Measurements from ENCODE around the genes RIPOR2 and H4C1.

- RAMPAGE, long total RNA: no peak
- RRBS, 2 experiments: no CpG with 5 or more reads among the region's 8 CpGs
CAGE:
- cytosol, long polyA minus RNA: no peak
- cytosol, long polyA plus RNA: no peak
- long polyA plus RNA: no peak
- nucleolus, long total RNA: no peak
- nucleus, long polyA plus RNA: no peak
- nucleus, long total RNA: no peak
Observed at GRCh38 chr6:21596831-21597063, 3.2 kb downstream of the SOX4 start.

DNA sequence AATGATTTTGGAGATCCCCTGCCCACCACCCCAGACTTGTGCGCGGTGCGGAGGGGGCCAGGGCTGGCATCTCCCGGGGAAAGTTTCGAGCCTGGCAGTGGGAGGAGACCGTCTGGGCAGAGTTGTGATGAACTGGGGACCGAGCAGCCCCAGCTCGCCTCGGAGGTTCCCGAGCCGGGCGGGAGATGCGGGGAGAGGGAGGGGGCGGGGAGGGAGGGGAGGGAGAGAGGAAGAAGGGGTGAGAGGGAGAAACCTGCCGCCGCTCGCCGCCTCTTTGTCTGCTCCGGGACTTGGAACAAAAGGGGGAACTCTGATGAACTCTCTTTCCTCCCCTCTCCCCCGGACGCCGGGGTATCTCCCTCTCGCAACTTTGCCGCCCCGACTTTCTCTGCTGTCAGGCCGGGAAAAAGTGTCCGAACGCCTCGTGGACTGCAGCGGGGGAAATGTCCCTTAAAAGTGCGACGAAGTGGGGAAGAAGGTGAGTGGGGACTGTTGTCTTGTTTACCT lies 72.7 kb downstream of the SOX4 start:
- RAMPAGE, long total RNA: no peak
- RRBS, 2 experiments: 2 to 10% methylated on average over 9 to 19 of the region's 32 CpGs
CAGE:
- cytosol, long polyA minus RNA: no peak
- cytosol, long polyA plus RNA: no peak
- long polyA plus RNA: start-site peak on the plus strand centred at position 258 of the sequence, 94 bp wide, 16 and 8 reads in 2 replicates
- nucleolus, long total RNA: no peak
- nucleus, long polyA plus RNA: start-site peak on the plus strand centred at position 295 of the sequence, 174 bp wide, 32 and 36 reads in 2 replicates
- nucleus, long total RNA: no peak

GRCh38 chr6:21769292-21770017 lies 175.9 kb downstream of the SOX4 start:
- RAMPAGE, long total RNA: no peak
- RRBS, 2 experiments: no CpG with 5 or more reads among the region's 4 CpGs
CAGE:
- cytosol, long polyA minus RNA: no peak
- cytosol, long polyA plus RNA: no peak
- long polyA plus RNA: no peak
- nucleolus, long total RNA: no peak
- nucleus, long polyA plus RNA: no peak
- nucleus, long total RNA: no peak

DNA sequence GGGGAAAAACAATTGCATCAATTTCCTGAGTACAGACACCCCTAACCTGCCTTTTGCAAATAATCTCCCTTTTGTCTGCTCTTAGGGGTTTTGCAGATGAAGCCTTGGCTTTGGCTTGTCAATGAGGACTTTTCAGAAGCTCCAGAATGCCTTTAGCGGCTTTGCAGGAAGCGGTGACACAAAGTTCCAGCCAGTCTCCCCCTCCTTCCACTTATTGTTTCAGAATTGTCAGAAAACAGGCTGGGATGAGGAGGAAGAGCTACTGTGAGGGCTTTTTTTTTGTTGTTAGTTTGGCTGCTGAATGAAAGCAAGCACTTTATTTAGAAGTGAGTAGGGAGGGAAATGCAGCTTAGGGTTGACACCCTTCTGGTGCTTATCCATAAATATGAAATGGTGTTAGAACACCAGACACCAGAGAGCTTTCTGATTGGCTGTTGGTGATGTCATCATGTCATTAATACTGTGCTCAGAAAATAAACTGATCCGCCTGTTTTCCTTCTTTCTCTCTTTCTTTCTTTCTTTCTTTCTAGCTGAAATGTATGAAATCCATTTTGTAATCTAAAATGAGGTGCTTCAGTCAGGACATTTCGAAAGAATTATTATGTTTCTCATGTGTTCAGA lies 251.5 kb downstream of the SOX4 start:
- RAMPAGE, long total RNA: no peak
- RRBS, 2 experiments: no CpG with 5 or more reads among the region's 4 CpGs
CAGE:
- cytosol, long polyA minus RNA: no peak
- cytosol, long polyA plus RNA: no peak
- long polyA plus RNA: no peak
- nucleolus, long total RNA: no peak
- nucleus, long polyA plus RNA: no peak
- nucleus, long total RNA: no peak

DNA sequence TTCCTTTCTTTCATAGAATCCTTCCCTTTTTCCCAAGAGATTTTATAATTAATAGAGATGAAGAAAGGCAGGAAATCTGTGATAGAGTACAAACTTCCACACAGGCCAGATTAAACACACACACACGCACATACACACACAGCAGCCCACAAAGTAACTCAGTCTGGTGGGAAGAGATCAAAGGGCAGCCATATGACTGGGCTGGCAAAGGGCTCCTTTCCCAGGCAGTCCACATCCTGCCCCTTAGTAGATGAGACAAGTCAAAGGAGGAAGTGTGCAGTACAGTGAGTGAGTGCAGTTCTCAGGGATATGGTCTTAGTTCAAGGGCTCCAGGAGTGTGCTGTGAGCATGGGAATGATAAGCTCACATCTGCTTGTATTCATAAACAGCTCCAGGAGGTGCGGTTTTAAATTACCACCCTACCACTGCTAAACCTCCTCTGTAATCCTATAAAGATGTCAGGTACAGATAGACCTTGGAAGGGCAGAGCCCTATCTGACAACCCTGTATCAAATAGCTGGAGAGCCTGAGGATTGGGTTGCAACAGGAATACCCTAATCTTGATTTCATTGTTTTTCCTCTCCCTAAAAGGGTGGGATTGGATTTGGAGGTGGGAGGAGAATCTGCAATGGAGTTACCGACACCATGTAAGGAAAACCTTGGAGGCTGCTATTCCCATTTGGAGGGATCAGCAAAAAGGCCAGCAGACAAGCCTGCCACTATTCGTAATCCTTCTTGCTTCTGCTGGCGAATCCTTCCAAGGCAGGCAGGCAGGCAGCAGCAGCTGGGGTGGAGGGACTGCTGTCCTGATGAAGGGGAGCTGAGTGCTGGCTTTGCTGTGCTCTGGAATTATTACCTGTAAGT lies 342.9 kb downstream of the PRL start:
- RAMPAGE, long total RNA: no peak
- RRBS, 2 experiments: no CpG with 5 or more reads among the region's 5 CpGs
CAGE:
- cytosol, long polyA minus RNA: no peak
- cytosol, long polyA plus RNA: no peak
- long polyA plus RNA: no peak
- nucleolus, long total RNA: no peak
- nucleus, long polyA plus RNA: no peak
- nucleus, long total RNA: no peak

GRCh38 chr6:24534338-24535023 lies 39.7 kb downstream of the ALDH5A1 start:
- RAMPAGE, long total RNA: no peak
- RRBS, 2 experiments: no CpG with 5 or more reads among the region's 10 CpGs
CAGE:
- cytosol, long polyA minus RNA: no peak
- cytosol, long polyA plus RNA: no peak
- long polyA plus RNA: no peak
- nucleolus, long total RNA: no peak
- nucleus, long polyA plus RNA: no peak
- nucleus, long total RNA: no peak

- RAMPAGE, long total RNA: no peak
- RRBS, 2 experiments: no CpG with 5 or more reads among the region's 2 CpGs
CAGE:
- cytosol, long polyA minus RNA: no peak
- cytosol, long polyA plus RNA: no peak
- long polyA plus RNA: no peak
- nucleolus, long total RNA: no peak
- nucleus, long polyA plus RNA: no peak
- nucleus, long total RNA: no peak
Observed at GRCh38 chr6:24584421-24584800, 61.6 kb downstream of the KIAA0319 start.

DNA sequence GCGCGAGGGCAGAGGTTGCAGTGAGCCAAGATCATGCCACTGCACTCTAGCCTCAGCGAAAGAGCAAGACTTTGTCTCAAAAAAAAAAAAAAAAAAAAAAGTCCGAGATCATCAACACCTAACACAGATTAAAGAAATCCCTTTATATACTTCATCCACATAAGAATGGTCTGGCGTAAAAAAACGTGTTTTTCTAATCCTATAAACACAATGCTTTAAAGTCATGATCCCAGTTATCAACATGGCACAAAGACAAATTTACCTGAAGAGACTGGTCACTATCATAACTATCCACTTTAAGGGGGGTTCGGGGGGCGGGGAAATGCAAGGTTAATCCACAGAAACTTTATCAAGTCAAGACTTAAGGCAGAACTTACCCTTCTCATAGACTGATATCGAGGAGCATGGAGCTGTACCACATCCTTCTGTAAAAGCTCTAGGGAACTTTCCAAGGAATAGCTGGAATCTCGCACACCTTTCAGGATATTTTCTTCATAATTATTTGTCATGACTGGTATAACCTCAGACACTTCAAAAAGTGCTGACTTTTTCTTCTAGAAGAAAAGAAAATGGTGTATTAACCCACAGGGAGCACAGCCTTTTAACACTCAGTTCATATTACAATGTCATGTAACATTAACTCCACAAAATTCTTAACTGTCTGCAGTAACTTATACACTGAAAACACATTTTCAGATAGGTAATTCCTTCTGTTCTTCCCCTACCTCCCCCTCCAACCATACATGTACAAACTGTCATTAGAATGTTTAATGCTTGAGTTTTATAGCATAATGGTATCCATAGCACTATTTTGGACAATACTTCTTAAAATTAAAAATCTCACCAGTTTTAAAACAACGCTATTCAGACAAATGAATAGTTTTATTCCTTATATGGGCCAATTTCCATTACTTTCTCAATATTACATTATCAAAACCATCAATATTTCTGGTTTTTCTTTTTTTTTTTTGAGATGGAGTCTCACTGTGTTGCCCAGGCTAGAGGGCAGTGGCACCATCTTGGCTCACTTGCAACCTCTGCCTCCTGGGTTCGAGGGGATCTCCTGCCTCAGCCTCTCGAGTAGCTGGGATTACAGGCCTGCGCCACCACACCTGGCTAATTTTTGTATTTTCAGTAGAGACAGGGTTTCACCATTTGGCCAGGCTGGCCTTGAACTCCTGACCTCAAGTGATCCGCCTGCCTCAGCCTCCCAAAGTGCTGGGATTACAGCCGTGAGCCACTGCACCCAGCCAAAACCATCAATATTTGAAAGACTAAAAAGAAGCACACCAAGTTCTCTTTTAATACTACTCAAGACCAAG lies 2.7 kb downstream of the C6orf62 start:
- RAMPAGE, long total RNA: no peak
- RRBS, 2 experiments: no CpG with 5 or more reads among the region's 16 CpGs
CAGE:
- cytosol, long polyA minus RNA: no peak
- cytosol, long polyA plus RNA: no peak
- long polyA plus RNA: no peak
- nucleolus, long total RNA: no peak
- nucleus, long polyA plus RNA: no peak
- nucleus, long total RNA: no peak

GRCh38 chr6:24799143-24799296 lies 303 bp upstream of the ARMH2 start:
- RAMPAGE, long total RNA: no peak
- RRBS, 2 experiments: no CpG with 5 or more reads among the region's 1 CpG
CAGE:
- cytosol, long polyA minus RNA: no peak
- cytosol, long polyA plus RNA: no peak
- long polyA plus RNA: no peak
- nucleolus, long total RNA: no peak
- nucleus, long polyA plus RNA: no peak
- nucleus, long total RNA: no peak

GRCh38 chr6:24825158-24825484 lies 26.4 kb upstream of the ARMH2 start:
- RAMPAGE, long total RNA: no peak
- RRBS, 2 experiments: no CpG with 5 or more reads among the region's 2 CpGs
CAGE:
- cytosol, long polyA minus RNA: no peak
- cytosol, long polyA plus RNA: no peak
- long polyA plus RNA: no peak
- nucleolus, long total RNA: no peak
- nucleus, long polyA plus RNA: no peak
- nucleus, long total RNA: no peak

GRCh38 chr6:24902402-24902987 lies 33.3 kb downstream of the RIPOR2 start:
- RAMPAGE, long total RNA: no peak
- RRBS, 2 experiments: no CpG with 5 or more reads among the region's 9 CpGs
CAGE:
- cytosol, long polyA minus RNA: no peak
- cytosol, long polyA plus RNA: no peak
- long polyA plus RNA: no peak
- nucleolus, long total RNA: no peak
- nucleus, long polyA plus RNA: no peak
- nucleus, long total RNA: no peak

- RAMPAGE, long total RNA: no peak
- RRBS, 2 experiments: 38% methylated on average over 3 of the region's 9 CpGs; no CpG with 5 or more reads in 1 of the 2 experiments
CAGE:
- cytosol, long polyA minus RNA: start-site peak on the minus strand at chr6:24935940-24935946, 21 reads
- cytosol, long polyA plus RNA: no peak
- long polyA plus RNA: no peak
- nucleolus, long total RNA: no peak
- nucleus, long polyA plus RNA: no peak
- nucleus, long total RNA: no peak
Observed at GRCh38 chr6:24935636-24936228, at the start of gene RIPOR2. Gene RIPOR2 (minus strand): TSS chr6:24935960.

- RAMPAGE, long total RNA: start-site peak on the minus strand at chr6:25042122-25042312, 112 and 31 reads in 2 replicates
- RRBS, 2 experiments: no CpG with 5 or more reads among the region's 21 CpGs
CAGE:
- cytosol, long polyA minus RNA: start-site peak on the minus strand at chr6:25042161-25042168, 53 reads
- cytosol, long polyA plus RNA: start-site peak on the minus strand at chr6:25042127-25042193, 59 and 30 reads in 2 replicates
- long polyA plus RNA: start-site peak on the minus strand at chr6:25042119-25042411, 120 and 224 reads in 2 replicates
- nucleolus, long total RNA: no peak
- nucleus, long polyA plus RNA: no peak
- nucleus, long total RNA: no peak
Observed at GRCh38 chr6:25041735-25042507, 106.2 kb upstream of the RIPOR2 start.

GRCh38 chr6:25178341-25178944 lies 100.7 kb upstream of the CARMIL1 start:
- RAMPAGE, long total RNA: no peak
- RRBS, 2 experiments: no CpG with 5 or more reads among the region's 7 CpGs
CAGE:
- cytosol, long polyA minus RNA: no peak
- cytosol, long polyA plus RNA: no peak
- long polyA plus RNA: no peak
- nucleolus, long total RNA: no peak
- nucleus, long polyA plus RNA: no peak
- nucleus, long total RNA: no peak

- RAMPAGE, long total RNA: no peak
- RRBS, 2 experiments: no CpG with 5 or more reads among the region's 2 CpGs
CAGE:
- cytosol, long polyA minus RNA: no peak
- cytosol, long polyA plus RNA: no peak
- long polyA plus RNA: no peak
- nucleolus, long total RNA: no peak
- nucleus, long polyA plus RNA: no peak
- nucleus, long total RNA: no peak
Observed at GRCh38 chr6:25179190-25179570, 100.0 kb upstream of the CARMIL1 start.

GRCh38 chr6:25750898-25751425 lies 3.6 kb upstream of the SLC17A4 start:
- RAMPAGE, long total RNA: no peak
- RRBS, 2 experiments: no CpG with 5 or more reads among the region's 3 CpGs
CAGE:
- cytosol, long polyA minus RNA: no peak
- cytosol, long polyA plus RNA: no peak
- long polyA plus RNA: no peak
- nucleolus, long total RNA: no peak
- nucleus, long polyA plus RNA: no peak
- nucleus, long total RNA: no peak

DNA sequence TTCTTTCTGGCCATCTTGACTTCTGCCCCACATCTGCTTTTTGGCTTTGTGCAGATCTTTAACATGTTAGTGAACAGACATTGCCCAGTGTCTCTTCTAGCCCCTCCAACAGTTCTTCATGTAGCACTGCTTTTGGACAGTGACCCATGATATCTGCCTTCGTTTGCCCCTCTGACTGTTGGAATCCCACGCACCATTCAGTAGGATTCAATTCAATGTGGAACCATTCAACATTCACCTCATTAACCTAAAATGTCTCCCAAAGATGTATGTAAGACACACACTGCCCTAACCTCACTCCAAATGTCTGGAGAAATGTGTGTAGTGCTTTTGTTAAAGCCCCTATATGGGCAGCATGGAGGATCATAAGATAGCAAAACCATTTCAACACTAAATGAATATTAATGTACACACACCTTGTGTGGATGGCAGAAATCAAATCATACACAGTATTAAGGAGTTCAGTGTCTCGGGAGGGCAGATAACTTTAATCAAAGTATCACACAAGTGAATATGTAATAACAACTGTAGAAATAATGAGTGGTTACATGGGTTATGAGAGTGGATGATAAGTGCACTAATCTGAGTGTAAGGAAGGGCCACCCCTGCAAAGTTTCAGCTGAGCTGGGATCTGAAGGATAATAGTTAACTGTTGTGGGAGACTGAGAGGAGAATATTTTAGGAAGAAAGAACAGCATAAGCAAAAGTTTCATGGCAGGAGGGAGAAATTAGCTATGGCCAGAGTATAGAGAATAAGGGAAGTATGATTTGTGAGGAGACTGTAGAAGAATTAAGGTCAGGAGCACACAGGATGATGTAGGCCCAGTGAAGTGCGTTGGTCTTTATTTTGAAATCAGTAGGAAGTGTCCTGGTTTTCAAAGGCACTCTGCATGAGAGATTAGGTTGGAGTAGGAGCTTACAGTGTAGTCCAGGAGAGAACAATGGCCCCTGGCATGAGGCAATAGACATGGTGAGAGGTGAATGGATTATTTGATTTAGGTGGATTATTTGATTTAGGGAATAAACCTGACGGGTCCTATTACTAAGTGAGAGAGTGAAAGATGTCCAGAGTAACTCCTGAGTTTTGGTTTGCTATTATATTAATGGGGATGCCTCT lies 25.6 kb downstream of the SLC17A4 start:
- RAMPAGE, long total RNA: no peak
- RRBS, 2 experiments: no CpG with 5 or more reads among the region's 5 CpGs
CAGE:
- cytosol, long polyA minus RNA: no peak
- cytosol, long polyA plus RNA: no peak
- long polyA plus RNA: no peak
- nucleolus, long total RNA: no peak
- nucleus, long polyA plus RNA: no peak
- nucleus, long total RNA: no peak

DNA sequence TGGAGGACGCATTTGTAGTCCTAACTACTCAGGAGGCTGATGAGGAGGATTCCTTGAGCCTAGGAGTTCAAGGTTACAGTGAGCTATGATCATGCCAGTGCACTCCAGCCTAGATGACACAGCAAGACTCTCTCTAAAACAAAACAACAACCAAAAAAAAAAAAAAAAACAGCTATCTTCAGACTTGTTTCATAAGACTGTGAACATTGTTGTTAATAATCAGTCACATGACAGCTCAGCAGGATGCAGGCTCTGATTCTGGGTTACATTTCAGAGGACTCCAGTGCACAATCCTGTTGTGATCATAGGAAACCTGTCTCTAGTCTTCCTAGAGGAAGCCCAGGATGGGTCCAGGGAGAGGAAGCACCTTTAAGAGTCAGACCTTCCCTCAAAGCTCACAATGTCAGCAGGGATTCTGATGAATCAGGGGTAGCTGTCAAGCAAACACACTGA lies 2.2 kb upstream of the SLC17A3 start:
- RAMPAGE, long total RNA: no peak
- RRBS, 2 experiments: no CpG with 5 or more reads among the region's 1 CpG
CAGE:
- cytosol, long polyA minus RNA: no peak
- cytosol, long polyA plus RNA: no peak
- long polyA plus RNA: no peak
- nucleolus, long total RNA: no peak
- nucleus, long polyA plus RNA: no peak
- nucleus, long total RNA: no peak

- RAMPAGE, long total RNA: no peak
- RRBS, 2 experiments: no CpG with 5 or more reads among the region's 5 CpGs
CAGE:
- cytosol, long polyA minus RNA: no peak
- cytosol, long polyA plus RNA: no peak
- long polyA plus RNA: no peak
- nucleolus, long total RNA: no peak
- nucleus, long polyA plus RNA: no peak
- nucleus, long total RNA: no peak
Observed at GRCh38 chr6:25928536-25929489, 1.7 kb downstream of the SLC17A2 start.

DNA sequence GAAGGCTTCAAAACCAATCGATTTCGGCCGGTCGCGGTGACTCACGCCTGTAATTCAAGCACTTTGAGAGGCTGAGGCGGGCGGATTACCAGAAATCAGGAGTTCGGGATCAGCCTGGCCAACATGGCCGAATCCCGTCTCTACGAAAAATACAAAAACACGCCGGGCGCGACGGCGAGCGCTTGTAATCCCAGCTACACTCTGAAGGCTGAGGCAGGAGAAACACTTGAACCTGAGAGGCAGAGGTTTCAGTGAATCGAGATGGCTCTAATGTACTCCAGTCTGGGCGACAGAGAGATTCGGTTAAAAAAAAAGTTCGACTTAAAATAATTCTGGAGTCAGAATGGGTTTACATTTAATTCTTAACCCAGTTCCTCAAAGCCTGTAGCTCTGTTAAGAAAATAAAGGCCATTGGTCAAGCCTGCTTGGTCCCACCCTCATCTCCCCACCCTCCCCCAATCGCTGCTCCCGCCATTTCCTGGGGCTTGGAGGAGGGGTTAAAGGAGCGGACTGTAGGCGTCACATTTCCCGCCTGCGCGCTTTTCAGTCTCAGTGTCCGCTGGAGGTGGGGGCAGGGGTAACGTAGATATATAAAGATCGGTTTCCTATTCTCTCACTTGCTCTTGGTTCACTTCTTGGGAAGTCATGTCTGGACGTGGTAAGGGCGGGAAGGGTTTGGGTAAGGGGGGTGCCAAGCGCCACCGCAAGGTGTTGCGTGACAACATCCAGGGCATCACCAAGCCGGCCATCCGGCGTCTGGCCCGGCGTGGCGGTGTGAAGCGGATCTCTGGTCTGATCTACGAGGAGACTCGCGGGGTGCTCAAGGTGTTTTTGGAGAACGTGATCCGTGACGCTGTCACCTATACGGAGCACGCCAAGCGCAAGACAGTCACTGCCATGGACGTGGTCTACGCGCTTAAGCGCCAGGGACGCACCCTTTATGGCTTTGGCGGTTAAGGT lies at the start of gene H4C1:
Gene H4C1, plus strand, starts transcription at position 616 of the 960 bp plus-strand sequence.
- RAMPAGE, long total RNA: no peak
- RRBS, 2 experiments: no CpG with 5 or more reads among the region's 60 CpGs
CAGE:
- cytosol, long polyA minus RNA: start-site peak on the plus strand centred at position 623 of the sequence, 7 bp wide, 60 reads
- cytosol, long polyA plus RNA: no peak
- long polyA plus RNA: start-site peak on the plus strand centred at position 618 of the sequence, 5 bp wide, 14 and 12 reads in 2 replicates
- nucleolus, long total RNA: start-site peak on the plus strand centred at position 598 of the sequence, 57 bp wide, 42 reads
- nucleus, long polyA plus RNA: no peak
- nucleus, long total RNA: no peak